Measurements from ENCODE around the gene DLG3.

GRCh38 chrX:65195895-65196420 lies 161.3 kb downstream of the ZC3H12B start:
- RRBS, 2 experiments: no CpG with 5 or more reads among the region's 14 CpGs
CAGE:
- cytosol, long polyA minus RNA: no peak
- cytosol, long polyA plus RNA: no peak
- long polyA plus RNA: no peak
- nucleus, long polyA minus RNA: no peak
- nucleus, long polyA plus RNA: no peak

GRCh38 chrX:65587529-65588775 lies 53.4 kb upstream of the LAS1L start:
- RRBS, 2 experiments: 4 to 10% methylated on average over 2 of the region's 14 CpGs
CAGE:
- cytosol, long polyA minus RNA: no peak
- cytosol, long polyA plus RNA: no peak
- long polyA plus RNA: no peak
- nucleus, long polyA minus RNA: no peak
- nucleus, long polyA plus RNA: no peak

DNA sequence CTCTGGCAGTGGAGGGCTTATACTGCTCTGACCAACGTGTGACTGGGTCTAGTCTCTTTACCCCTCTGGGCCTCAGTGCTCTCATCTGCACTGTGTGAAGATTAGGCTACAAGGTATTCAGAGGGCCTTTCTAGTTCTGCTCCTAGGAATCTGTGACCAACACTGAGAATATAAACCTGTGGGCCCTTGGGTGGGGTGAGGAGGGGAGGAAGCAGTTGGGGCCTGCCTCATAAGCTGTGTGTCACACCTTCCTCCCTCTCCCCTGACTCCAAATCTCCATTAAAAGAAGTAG lies 66.4 kb upstream of the MSN start:
- RRBS, 2 experiments: no CpG with 5 or more reads among the region's 1 CpG
CAGE:
- cytosol, long polyA minus RNA: no peak
- cytosol, long polyA plus RNA: no peak
- long polyA plus RNA: no peak
- nucleus, long polyA minus RNA: no peak
- nucleus, long polyA plus RNA: no peak

- RRBS, 2 experiments: no CpG with 5 or more reads among the region's 3 CpGs
CAGE:
- cytosol, long polyA minus RNA: no peak
- cytosol, long polyA plus RNA: no peak
- long polyA plus RNA: no peak
- nucleus, long polyA minus RNA: no peak
- nucleus, long polyA plus RNA: no peak
Measured at GRCh38 chrX:65671718-65672386, 4.4 kb downstream of the MSN start.

- RRBS, 2 experiments: no CpG with 5 or more reads among the region's 4 CpGs
CAGE:
- cytosol, long polyA minus RNA: no peak
- cytosol, long polyA plus RNA: no peak
- long polyA plus RNA: no peak
- nucleus, long polyA minus RNA: no peak
- nucleus, long polyA plus RNA: no peak
Measured at GRCh38 chrX:65696454-65697105, 29.1 kb downstream of the MSN start.

DNA sequence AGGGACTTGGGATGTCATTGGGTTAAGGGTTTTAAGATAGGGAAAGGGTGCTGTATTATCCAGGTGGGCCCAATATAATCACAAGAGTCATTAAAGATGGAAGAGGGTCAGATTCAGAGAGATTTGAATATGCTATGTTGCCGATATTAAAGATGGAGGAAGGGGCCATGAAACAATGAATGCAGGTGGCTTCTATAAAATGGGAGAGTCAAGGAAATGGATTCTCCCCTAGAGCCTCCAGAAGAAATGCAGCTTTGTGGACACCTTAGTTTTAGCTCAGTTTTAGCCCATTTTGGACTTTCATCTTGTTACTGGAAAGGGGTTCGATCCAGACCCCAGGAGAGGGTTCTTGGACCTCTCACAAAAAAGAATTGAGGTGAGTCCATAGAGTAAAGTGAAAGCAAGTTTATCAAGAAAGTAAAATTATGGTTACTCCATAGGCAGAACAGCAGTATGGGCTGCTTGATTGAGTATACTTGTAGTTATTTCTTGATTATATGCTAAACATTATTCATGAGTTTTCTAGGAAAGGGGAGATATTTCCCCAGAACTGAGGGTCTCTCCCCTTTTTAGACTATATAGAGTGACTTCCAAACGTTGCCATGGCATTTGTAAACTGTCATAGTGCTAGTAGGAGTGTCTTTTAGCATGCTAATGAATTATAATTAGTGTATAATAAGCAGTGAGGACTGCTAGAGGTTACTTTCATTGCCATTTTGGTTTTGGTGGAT lies 76.4 kb downstream of the MSN start:
- RRBS, 2 experiments: no CpG with 5 or more reads among the region's 3 CpGs
CAGE:
- cytosol, long polyA minus RNA: no peak
- cytosol, long polyA plus RNA: no peak
- long polyA plus RNA: no peak
- nucleus, long polyA minus RNA: no peak
- nucleus, long polyA plus RNA: no peak

GRCh38 chrX:65772768-65773319 lies 105.4 kb downstream of the MSN start:
- RRBS, 2 experiments: no CpG with 5 or more reads among the region's 5 CpGs
CAGE:
- cytosol, long polyA minus RNA: no peak
- cytosol, long polyA plus RNA: no peak
- long polyA plus RNA: no peak
- nucleus, long polyA minus RNA: no peak
- nucleus, long polyA plus RNA: no peak

- RRBS, 2 experiments: no CpG with 5 or more reads among the region's 4 CpGs
CAGE:
- cytosol, long polyA minus RNA: no peak
- cytosol, long polyA plus RNA: no peak
- long polyA plus RNA: no peak
- nucleus, long polyA minus RNA: no peak
- nucleus, long polyA plus RNA: no peak
Measured at GRCh38 chrX:67694684-67694982, 150.8 kb downstream of the AR start.

- RRBS, 2 experiments: no CpG with 5 or more reads among the region's 4 CpGs
CAGE:
- cytosol, long polyA minus RNA: no peak
- cytosol, long polyA plus RNA: no peak
- long polyA plus RNA: no peak
- nucleus, long polyA minus RNA: no peak
- nucleus, long polyA plus RNA: no peak
Measured at GRCh38 chrX:68094704-68095302, 338.5 kb downstream of the OPHN1 start.

GRCh38 chrX:68499555-68499929 lies 691 bp downstream of the YIPF6 start:
- RRBS, 2 experiments: no CpG with 5 or more reads among the region's 10 CpGs
CAGE:
- cytosol, long polyA minus RNA: no peak
- cytosol, long polyA plus RNA: no peak
- long polyA plus RNA: no peak
- nucleus, long polyA minus RNA: no peak
- nucleus, long polyA plus RNA: no peak

- RRBS, 2 experiments: no CpG with 5 or more reads among the region's 2 CpGs
CAGE:
- cytosol, long polyA minus RNA: no peak
- cytosol, long polyA plus RNA: no peak
- long polyA plus RNA: no peak
- nucleus, long polyA minus RNA: no peak
- nucleus, long polyA plus RNA: no peak
Measured at GRCh38 chrX:68508766-68509261, 10.0 kb downstream of the YIPF6 start.

GRCh38 chrX:68703367-68703618 lies 55.8 kb downstream of the STARD8 start:
- RRBS, 2 experiments: no CpG with 5 or more reads among the region's 4 CpGs
CAGE:
- cytosol, long polyA minus RNA: no peak
- cytosol, long polyA plus RNA: no peak
- long polyA plus RNA: no peak
- nucleus, long polyA minus RNA: no peak
- nucleus, long polyA plus RNA: no peak

GRCh38 chrX:68838156-68838744 lies 9.4 kb downstream of the EFNB1 start:
- RRBS, 2 experiments: no CpG with 5 or more reads among the region's 18 CpGs
CAGE:
- cytosol, long polyA minus RNA: no peak
- cytosol, long polyA plus RNA: no peak
- long polyA plus RNA: no peak
- nucleus, long polyA minus RNA: no peak
- nucleus, long polyA plus RNA: no peak

- RRBS, 2 experiments: no CpG with 5 or more reads among the region's 3 CpGs
CAGE:
- cytosol, long polyA minus RNA: no peak
- cytosol, long polyA plus RNA: no peak
- long polyA plus RNA: no peak
- nucleus, long polyA minus RNA: no peak
- nucleus, long polyA plus RNA: no peak
Measured at GRCh38 chrX:68868894-68869346, 40.1 kb downstream of the EFNB1 start.

DNA sequence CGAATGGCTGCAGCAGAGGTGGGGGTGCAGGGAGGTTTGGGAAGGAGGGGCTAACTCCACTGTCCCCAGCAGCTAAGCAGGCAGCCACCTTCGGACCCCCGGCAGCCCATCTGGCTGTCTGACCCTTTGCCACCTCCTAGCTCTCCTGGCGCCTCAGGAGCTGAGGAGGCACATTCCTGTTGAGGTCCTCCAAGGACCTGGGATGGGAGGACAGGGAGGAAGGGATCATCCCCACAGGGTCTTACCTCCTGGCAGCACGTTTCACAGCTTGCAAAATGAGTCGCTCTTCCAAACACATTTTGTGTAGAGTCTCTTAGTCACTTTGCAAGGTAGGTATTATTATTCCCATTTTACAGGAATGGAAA lies 68.9 kb downstream of the EFNB1 start:
- RRBS, 2 experiments: no CpG with 5 or more reads among the region's 6 CpGs
CAGE:
- cytosol, long polyA minus RNA: no peak
- cytosol, long polyA plus RNA: no peak
- long polyA plus RNA: no peak
- nucleus, long polyA minus RNA: no peak
- nucleus, long polyA plus RNA: no peak

GRCh38 chrX:69189857-69190490 lies 24.7 kb upstream of the PJA1 start:
- RRBS, 2 experiments: 2 to 4% methylated on average over 5 of the region's 9 CpGs
CAGE:
- cytosol, long polyA minus RNA: no peak
- cytosol, long polyA plus RNA: no peak
- long polyA plus RNA: no peak
- nucleus, long polyA minus RNA: no peak
- nucleus, long polyA plus RNA: no peak

- RRBS, 2 experiments: no CpG with 5 or more reads among the region's 7 CpGs
CAGE:
- cytosol, long polyA minus RNA: no peak
- cytosol, long polyA plus RNA: no peak
- long polyA plus RNA: no peak
- nucleus, long polyA minus RNA: no peak
- nucleus, long polyA plus RNA: no peak
Measured at GRCh38 chrX:69309114-69309909, 144.1 kb upstream of the PJA1 start.

DNA sequence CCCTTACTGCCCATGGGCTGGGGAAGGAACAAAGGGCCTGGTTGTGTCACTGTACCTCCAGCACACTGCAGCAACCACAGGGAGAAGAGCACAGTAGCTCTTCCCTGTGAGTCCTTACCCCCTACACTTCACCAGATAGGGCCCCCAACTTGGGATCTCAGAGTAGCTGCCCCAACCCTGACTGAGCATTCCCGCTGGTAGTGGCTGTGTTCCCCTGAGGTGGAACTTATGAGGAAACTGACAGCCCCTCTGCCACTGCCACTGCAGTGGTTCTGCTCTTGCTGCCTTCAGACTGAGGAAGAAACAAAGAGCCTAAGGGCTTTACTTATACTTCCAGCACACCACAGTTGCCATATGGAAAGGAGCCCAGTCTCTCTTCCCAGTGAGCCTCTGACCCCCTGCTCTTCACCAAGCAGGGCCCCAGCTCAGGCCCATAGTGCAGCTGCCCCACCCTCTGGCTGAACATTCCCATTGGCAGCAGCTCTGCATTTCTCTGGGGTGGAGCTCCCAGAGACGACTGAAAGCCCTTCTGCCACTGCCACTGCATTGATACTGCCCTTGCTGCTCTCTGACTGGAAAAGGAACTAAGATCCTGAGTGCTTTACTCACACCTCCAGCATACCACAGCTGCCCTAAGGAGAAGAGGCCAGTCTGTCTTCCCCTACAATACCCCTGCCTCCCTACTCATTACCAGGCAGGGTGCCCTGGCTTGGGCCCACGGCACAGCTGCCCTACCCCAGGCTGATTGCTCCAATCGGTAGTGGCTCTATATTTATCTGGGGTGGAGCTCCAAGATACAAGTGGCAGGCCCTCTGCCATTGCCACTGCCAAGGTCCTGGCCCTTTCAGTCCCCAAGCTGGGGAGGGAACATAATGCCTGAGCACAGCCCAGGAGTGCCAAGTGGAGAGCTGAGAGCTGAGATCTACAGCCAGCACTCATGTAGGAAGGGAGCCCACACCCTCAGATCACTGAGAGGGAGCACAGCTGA lies 36.2 kb downstream of the AWAT2 start:
- RRBS, 2 experiments: no CpG with 5 or more reads among the region's 4 CpGs
CAGE:
- cytosol, long polyA minus RNA: no peak
- cytosol, long polyA plus RNA: no peak
- long polyA plus RNA: no peak
- nucleus, long polyA minus RNA: no peak
- nucleus, long polyA plus RNA: no peak

GRCh38 chrX:70150079-70150518 lies 16.9 kb downstream of the IGBP1 start:
- RRBS, 2 experiments: no CpG with 5 or more reads among the region's 6 CpGs
CAGE:
- cytosol, long polyA minus RNA: no peak
- cytosol, long polyA plus RNA: no peak
- long polyA plus RNA: no peak
- nucleus, long polyA minus RNA: no peak
- nucleus, long polyA plus RNA: no peak

DNA sequence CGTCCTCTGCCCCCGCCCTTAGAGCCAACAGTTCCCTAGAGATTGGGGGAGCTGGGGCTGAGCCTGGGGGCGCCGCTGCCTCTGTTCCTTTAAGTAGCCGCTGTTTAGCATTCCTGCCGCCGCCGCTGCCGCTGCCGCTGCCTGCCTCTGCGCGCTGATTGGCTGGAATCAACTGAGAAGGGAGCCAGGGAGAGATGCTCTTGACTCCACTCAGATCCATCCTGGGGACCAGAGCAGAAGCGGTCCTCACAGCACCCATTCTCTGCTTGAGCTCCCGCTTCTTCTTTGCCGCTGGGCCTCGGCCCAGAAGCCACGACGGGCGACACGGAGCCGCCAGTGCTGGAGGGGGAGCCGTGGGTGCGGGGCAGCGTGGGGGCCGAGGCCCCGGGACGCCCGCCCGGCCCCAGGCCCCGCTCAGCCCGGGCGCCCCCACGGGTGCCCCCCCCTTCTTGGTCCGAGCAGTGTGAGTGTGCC lies at the start of gene DLG3:
Gene DLG3, plus strand, starts transcription at position 204 of the 474 bp plus-strand sequence.
- RRBS, 2 experiments: 8 to 15% methylated on average over 4 of the region's 34 CpGs
CAGE:
- cytosol, long polyA minus RNA: no peak
- cytosol, long polyA plus RNA: no peak
- long polyA plus RNA: no peak
- nucleus, long polyA minus RNA: no peak
- nucleus, long polyA plus RNA: no peak